Penis (tissue), 1 donor: Measurements from ENCODE around the genes GTF2A2 and FOXB1.

- PRO-cap, result no peak
These were observed 121.9 kb downstream of the ADAM10 start for GRCh38 chr15:58627572-58628101.

DNA sequence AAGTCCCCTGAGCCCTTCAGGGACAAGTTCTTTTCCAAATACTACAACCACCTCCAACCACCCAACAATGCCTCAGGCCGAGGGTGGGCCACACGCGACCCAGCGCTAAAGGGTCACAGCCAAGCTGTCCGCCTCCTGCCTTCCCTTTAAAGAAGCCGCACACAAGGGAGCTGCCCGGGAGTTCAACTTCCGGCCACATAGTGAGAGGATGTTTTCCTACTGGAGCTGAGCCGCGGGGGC is 361 bp upstream of the MINDY2 start:
- PRO-cap, result bidirectional peak, plus-strand start outside the sequence, minus-strand start at position 148 of the sequence

DNA sequence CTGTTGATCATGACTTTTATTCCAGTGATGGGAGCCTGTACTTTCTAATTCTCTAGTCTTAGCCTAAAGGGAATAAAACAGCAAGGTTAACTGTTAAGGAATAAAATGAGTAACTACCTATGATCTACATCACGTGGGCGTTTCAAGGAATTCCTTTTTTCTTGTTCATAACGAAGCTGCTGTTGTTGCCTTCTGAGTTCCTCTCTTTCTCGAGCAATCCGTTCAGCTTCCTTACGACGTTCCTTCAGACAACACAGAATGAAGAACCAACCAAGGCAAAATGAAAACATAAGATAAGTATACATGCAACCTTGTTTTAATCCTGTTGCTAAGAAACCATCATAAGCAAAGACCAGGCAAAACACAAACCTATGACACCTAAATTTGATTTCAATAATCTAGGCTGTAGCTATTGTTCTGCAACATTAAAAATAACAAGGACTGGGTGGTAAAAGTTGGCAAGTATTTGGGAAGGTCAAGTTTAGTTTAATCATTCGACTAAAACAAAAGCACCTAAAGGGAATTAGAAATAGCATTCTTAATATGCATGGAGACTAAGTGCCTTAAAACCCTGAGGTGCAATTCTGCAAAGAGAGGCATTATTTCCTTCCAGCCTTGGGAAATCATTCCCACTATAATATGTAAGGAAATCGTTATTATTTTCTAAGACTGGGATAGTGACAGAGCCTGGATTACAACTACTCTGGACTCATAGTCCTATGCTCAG is 44.0 kb downstream of the SLTM start:
- PRO-cap, result no peak

GRCh38 chr15:58986946-58987368 is 506 bp upstream of the RNF111 start:
- PRO-cap, result no peak

DNA sequence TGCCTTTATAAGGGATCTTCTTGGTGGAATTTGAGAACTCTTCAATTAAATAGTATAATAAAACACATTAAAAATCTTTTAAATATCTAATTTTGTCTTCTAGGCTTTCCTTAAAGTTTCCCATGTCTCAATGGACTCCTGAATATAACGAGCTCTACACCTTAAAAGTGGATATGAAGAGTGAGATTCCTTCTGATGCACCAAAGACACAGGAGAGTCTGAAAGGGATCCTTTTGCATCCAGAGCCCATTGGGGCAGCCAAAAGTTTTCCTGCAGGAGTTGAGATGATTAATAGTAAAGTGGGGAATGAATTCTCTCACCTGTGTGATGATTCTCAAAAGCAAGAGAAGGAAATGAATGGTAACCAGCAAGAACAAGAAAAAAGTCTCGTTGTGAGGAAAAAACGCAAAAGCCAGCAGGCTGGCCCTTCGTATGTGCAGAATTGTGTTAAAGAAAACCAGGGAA is 43.3 kb downstream of the RNF111 start:
- PRO-cap, result no peak

- PRO-cap, result no peak
These were observed 19.4 kb downstream of the CCNB2 start for GRCh38 chr15:59124237-59124801.

DNA sequence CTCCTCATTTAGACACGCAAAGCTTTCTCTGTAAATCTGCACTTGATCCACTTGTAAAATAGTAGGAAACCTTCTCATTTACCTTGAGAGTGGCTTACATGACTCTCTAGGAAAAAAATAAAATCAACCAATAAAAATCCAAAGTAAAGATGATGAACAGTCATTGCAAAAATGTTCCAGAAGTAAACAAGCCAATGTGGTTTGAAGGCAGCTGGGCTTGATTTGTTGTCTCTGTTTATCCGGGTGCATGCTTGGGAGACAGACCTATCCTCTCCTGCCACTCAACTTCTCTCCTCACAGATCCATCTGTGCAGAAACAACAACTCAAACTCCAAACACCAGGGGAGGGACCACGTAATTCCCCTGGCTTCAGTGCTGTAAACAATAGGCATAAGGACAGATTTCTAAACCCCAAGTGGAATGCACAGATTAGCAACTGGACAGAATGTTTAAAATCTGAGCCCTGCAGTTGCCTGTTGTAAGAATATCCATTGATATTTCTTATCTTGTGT is 31.4 kb upstream of the LDHAL6B start:
- PRO-cap, result no peak

- PRO-cap, result no peak
These were observed 39.6 kb downstream of the MYO1E start for GRCh38 chr15:59333023-59333486.

- PRO-cap, result no peak
These were observed 30.2 kb downstream of the MYO1E start for GRCh38 chr15:59342122-59343235.

GRCh38 chr15:59343661-59344352 is 28.9 kb downstream of the MYO1E start:
- PRO-cap, result no peak

- PRO-cap, result no peak
These were observed 22.8 kb downstream of the MYO1E start for GRCh38 chr15:59349550-59350584.

DNA sequence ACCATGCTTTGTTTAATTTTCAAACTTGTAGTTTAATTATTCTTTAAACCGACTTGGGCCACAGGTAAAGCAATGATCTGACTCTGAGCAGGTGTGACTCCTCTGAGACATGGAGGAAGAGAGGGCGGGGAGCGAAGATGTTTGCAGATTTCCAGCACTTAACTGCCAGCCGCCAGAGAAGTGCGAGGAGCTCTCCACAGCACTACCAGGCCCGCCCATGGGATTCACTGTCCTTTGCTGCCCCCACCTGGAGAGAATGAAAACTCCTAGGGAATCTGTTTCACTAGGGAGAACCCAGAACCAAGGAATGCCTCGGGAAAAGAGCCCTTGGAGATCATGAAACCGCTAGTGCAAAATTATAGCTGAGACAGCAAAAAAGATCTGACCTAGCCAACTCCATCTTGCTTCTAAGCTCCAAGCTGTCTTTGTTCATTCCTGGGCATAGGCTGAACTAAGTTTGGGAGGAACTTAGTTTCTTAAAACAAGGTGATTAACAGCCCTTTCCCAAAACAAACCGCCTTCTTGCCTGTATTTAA is 82.7 kb upstream of the GCNT3 start:
- PRO-cap, result no peak

- PRO-cap, result bidirectional peak, plus-strand start at chr15:59657644, minus-strand start at chr15:59657515
These were observed at the start of gene GTF2A2 for GRCh38 chr15:59656929-59658040. GTF2A2 (minus strand) TSS chr15:59657515.

- PRO-cap, result no peak
These were observed 154.4 kb upstream of the BNIP2 start for GRCh38 chr15:59843401-59843944.

GRCh38 chr15:60003499-60004430 is at the start of gene FOXB1:
FOXB1 (plus strand) TSS chr15:60004311.
- PRO-cap, result no peak

DNA sequence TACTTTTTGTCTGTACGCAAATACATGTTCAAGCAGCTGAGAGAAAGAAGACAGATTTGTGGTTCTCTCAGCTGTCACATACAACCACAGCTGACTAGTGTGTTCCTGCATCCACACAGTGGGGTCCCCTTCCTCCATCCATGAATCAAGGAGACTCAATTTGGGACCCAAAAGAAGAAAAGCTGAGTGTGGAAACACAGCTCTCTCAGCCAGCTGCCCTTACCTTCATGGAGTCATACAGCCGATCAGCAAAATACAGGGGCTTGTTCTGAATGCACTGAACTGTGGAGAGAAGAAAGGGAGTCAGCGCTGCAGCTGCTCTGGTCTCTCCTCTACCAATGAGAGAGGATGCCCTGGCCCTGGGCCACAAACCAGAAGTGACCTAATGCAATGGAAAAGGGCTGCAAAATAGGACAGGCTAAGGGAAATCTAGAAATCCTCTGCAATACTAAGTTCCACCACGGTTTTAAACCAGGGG is 46.8 kb downstream of the ANXA2 start:
- PRO-cap, result no peak

- PRO-cap, result no peak
These were observed 23.3 kb downstream of the ANXA2 start for GRCh38 chr15:60374177-60375245.

DNA sequence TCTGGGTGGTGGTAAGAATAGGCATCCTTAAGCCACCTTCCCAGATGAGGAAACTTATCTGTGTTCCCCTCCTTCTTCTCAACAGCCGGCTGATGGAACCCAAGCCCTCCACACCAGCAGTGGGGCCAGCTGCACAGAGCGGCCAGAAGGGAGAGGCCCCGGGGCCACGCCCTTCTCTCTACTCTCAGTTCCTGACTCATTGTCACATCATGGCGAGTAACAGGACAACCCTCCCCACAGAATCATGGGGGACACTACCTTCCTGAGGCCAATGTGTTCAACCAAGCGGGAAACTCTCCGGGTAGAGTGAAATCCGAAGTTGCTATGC is 822 bp downstream of the ANXA2 start:
- PRO-cap, result bidirectional peak, plus-strand start at position 215 of the sequence, minus-strand start at position 121 of the sequence

- PRO-cap, result no peak
These were observed 4.9 kb upstream of the ANXA2 start for GRCh38 chr15:60402521-60403154.

DNA sequence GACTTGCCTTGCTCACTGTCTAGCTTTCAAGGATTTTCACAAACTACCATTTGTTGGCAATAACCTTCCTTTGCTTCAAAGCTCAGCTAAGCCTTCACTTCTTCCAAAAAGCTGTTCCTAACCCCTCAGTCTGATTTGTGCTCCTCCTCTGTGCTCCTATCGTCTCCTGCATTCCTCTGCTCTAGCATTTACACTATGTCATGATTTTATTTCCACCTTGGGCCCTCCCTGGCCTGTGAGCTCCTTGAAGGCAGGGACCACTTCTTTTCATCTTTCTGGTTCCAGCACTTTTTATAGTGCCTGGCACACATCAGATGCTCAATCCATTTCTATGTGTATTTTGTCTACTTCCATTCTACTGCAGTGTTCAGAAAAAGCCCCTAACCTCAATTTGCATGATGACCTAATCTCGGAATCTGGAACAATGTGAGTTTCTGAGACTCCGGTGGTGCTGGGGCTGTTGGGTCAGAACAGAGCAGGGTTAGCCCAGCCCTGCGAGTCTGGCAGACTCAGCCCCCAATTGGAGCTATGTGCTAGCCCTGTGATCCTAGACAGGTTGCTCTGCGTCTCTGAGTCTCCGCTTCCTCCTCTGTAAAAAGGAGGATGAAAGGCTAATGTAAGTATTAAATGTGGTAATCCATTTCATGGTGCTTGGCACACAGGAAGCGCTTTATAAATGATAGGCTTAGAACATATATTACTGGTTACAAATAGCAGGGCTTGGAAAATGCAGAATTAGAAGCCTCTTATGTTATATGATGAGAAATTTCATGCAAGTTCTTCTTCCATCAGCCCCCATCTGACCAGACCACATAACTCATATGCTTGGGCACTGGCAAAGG is 94.9 kb upstream of the ICE2 start:
- PRO-cap, result no peak